Measurements from ENCODE around the gene MRPL20.

GRCh38 chr1:1407120-1408264 is at the start of gene MRPL20:
Gene MRPL20 (minus strand): TSS chr1:1407293.
- PRO-cap, result bidirectional peak, plus-strand start at chr1:1407373, minus-strand start at chr1:1407292

GRCh38 chr1:1417881-1418686 is 3.0 kb downstream of the ANKRD65 start:
- PRO-cap, result no peak

GRCh38 chr1:1462162-1463192 is 9.1 kb upstream of the ATAD3B start:
- PRO-cap, result no peak

- PRO-cap, result no peak
Observed at GRCh38 chr1:1510765-1511304, 1.1 kb upstream of the ATAD3A start.

GRCh38 chr1:1533225-1533931 is 7.0 kb downstream of the TMEM240 start:
- PRO-cap, result no peak

DNA sequence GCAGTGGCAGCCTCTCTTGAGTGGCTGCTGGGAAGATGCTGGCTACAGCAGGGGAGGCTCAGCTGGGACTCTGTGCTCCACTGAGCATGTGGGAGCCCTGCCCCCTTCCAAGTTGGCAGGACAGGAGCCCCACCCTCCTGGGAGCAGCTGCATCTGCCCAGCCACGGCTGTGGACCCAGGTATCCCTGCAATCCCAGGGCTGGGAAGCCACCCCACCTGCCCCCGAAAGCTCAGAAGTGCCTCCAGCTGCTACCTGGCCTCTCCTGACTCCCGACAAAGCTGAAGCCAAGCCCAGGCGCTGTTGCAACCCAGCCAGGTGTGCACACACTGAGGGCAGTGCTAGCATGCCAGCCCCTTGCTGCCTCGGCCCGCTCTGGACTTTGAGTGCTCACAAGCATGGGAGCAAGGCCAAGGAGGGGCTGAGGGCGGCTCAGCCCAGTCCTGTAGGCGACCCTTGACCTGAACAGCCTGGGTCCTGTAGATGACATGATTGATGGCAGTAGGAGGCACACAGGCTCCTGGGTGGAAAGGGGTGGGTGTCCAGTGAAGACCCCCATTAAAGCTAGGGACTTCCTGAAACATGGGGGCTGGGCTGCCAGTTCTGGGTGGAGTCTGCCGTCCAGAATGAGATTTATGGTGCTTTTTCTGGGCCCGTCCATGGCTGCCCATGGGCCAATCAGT is 2.8 kb upstream of the SSU72 start:
- PRO-cap, result no peak

DNA sequence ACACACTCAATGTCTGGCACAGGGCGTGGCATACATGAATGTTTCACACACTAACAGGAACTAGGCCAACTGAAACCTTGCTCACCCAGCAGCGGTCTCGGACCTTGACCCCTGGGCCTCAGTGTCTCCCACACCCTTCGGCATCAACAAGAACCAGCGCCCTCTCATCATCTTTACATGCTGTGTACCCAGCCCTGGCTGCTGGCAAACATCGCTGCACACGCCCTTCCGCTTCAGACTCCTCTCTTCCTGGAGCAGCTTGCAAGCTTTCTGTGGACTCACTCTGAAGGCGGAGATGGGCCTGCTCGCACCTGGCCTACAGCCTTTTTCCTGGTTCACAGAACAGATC is 8.7 kb downstream of the CDK11A start:
- PRO-cap, result no peak

- PRO-cap, result no peak
Observed at GRCh38 chr1:1782084-1782337, 3.7 kb upstream of the NADK start.

GRCh38 chr1:1832197-1832910 is 54.1 kb upstream of the NADK start:
- PRO-cap, result no peak

- PRO-cap, result no peak
Observed at GRCh38 chr1:1895350-1896368, 4.8 kb upstream of the GNB1 start.

GRCh38 chr1:1996172-1996662 is 7.4 kb downstream of the CFAP74 start:
- PRO-cap, result no peak

GRCh38 chr1:2073368-2074258 is 23.4 kb downstream of the PRKCZ start:
- PRO-cap, result no peak

- PRO-cap, result no peak
Observed at GRCh38 chr1:2089810-2090435, 39.7 kb downstream of the PRKCZ start.

DNA sequence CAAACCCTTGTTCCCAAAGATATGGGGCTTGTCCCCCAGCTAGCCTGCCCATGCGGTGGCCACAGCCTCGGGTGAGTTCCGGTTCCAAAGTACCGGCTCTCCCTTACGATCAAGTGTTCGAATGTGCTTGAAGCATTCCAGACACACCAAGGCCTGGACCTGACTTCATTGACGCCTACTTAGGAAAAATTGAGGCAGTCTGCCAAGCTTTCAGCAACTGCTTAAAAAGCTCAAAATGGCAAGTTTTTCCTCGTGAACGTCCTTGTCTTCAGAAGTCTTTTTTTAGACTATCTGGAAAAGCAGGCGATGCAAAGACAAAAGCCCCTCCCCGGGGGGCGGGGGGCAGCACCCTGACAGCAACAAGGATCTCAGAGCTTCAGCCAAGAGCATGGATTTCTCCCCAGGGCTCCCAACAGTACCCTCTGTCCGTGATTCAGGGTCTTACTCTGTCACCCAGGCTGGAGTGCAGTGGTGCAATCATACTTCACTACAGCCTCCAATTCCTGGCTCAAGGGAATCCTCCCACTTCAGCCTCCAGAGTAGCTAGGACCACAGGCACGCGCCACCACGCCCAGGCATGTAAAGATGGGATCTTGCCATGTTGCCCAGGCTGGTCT is 2.3 kb downstream of the FAAP20 start:
- PRO-cap, result no peak

- PRO-cap, result unidirectional peak, plus-strand start at chr1:2205401; bidirectional peak, plus-strand start at chr1:2205567, minus-strand start at chr1:2205441
Observed at GRCh38 chr1:2204976-2205661, 10.5 kb upstream of the FAAP20 start.

- PRO-cap, result no peak
Observed at GRCh38 chr1:2233375-2234028, 5.4 kb downstream of the SKI start.

DNA sequence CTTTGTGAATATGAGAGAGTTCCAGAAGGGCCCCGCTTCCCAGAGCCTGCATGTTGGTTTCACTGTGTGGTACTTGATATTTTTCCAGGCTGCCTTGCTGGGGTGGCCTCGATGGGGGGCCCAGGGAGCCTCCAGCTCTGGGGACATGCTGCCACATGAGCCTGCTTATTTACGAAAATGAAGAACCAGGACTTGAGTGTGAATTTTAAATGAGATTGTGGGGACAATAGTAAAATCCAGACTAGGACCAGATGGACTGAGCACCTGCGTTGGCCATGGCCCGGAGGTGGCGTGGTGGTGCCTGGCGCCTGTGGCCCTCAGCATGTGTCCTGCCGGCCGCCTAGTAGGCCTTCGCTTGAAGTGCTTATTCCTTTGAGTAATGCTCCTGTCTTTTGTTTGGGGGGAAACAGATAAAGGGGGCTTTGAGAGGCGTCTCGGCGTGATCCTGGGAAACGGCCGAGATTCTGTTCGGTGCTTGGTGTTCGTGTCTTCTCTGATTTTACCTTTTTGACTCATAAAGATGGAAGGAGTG is 7.5 kb downstream of the SKI start:
- PRO-cap, result no peak

DNA sequence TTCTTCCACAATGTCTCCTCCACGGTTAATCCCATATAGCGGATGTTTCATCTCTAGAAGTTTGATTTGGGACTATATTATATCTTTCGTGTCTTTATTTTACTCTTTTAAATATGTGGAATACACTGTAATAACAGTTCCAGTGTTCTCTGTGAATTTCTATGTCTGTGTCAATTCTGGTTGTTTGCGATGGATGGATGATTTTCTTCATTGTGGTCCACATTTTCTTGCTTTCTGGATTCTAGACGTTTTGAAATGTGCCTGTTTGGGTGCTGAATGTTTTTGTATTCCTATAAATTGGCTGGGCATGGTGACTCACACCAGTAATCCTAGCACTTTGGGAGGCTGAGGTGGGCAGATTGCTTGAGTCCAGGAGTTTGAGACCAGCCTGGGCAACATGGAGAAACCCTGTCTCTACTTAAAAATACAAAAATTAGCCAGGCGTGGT is 37.3 kb downstream of the SKI start:
- PRO-cap, result no peak

- PRO-cap, result no peak
Observed at GRCh38 chr1:2302698-2303772, 74.9 kb downstream of the SKI start.

DNA sequence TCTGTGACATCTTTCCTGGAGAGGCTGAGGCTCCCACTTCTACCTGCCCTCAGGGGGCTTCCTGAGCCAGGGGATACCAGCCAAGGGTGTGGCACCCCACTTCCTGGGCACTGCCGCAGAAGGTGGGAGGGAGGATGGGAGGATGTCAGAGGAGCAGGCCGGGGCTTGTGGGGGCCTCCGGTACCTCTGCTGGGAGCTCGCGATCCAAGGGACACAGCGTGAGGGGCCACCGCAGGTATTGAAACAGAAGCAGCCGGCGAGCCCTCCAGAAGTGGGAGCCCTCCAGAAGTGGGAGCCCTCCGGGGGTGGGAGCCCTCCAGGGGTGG is 15.1 kb upstream of the PEX10 start:
- PRO-cap, result no peak

Data from bile duct (tissue), 1 donor.